Diencephalon (tissue), 2 donors: ENCODE measurements around a stretch of chr11.

DNA sequence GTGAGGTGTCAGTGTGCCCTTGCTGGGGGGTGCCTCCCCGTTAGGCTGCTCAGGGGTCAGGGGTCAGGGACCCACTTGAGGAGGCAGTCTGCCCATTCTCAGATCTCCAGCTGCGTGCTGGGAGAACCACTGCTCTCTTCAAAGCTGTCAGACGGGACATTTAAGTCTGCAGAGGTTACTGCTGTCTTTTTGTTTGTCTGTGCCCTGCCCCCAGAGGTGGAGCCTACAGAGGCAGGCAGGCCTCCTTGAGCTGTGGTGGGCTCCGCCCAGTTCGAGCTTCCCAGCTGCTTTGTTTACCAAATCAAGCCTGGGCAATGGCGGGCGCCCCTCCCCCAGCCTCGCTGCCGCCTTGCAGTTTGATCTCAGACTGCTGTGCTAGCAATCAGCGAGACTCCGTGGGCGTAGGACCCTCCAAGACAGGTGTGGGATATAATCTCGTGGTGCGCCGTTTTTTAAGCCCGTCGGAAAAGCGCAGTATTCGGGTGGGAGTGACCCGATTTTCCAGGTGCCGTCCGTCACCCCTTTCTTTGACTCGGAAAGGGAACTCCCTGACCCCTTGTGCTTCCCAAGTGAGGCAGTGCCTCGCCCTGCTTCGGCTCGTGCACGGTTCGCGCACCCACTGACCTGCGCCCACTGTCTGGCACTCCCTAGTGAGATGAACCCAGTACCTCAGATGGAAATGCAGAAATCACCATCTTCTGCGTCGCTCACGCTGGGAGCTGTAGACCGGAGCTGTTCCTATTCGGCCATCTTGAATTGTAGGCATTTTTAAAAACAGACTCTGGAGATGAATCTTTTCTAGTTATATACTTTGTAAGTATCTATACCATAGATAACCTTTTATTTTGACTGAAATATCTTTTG, 71.4 kb downstream of the EHF start:
- RAMPAGE, long total RNA, result no peak

- RAMPAGE, long total RNA, result no peak
Observed at GRCh38 chr11:34850408-34850892, 65.7 kb downstream of the APIP start.

- RAMPAGE, long total RNA, result no peak
Observed at GRCh38 chr11:34916973-34917488, 613 bp downstream of the PDHX start.

GRCh38 chr11:35077507-35078677, 61.1 kb upstream of the CD44 start:
- RAMPAGE, long total RNA, result no peak

GRCh38 chr11:35082077-35083109, 56.6 kb upstream of the CD44 start:
- RAMPAGE, long total RNA, result no peak

DNA sequence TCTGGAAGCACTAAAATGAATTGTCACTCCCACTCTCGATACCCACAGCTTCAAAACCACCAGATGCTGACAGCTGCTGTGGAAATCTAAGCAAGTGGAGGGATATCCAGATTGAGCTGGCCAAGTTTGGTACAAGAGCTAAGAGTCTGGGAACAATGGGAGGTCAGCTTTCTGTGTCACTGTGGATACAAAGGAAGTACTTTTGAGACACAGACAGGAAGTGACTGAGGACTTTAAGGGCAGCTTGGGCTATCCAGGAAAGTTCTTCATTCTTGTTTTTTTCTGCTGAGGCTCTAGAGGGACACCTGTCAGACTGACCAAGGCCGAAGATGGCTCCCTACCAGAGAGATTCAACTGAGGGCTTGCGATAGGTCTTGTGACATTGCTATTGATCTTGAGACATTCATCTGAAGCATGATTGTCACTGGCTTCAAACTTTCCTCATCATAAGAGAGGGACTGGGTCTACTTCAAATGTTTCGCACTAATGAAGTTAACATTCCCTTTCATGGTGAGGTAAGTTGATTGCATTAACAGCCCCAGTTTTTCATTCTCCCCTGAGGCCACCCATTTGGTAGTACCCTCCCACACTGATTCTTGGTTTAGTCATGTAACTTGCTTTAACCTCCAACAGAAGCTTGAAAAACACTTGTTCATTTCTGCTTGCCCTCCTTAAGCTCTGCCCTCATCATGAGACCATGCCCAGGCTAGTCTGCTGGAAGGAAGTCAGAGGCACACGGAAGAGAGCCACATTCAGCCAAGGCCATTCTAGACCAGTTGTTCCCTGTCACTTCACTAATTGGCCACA, 51.0 kb upstream of the CD44 start:
- RAMPAGE, long total RNA, result no peak

GRCh38 chr11:35162624-35163198, 23.7 kb downstream of the CD44 start:
- RAMPAGE, long total RNA, result no peak

DNA sequence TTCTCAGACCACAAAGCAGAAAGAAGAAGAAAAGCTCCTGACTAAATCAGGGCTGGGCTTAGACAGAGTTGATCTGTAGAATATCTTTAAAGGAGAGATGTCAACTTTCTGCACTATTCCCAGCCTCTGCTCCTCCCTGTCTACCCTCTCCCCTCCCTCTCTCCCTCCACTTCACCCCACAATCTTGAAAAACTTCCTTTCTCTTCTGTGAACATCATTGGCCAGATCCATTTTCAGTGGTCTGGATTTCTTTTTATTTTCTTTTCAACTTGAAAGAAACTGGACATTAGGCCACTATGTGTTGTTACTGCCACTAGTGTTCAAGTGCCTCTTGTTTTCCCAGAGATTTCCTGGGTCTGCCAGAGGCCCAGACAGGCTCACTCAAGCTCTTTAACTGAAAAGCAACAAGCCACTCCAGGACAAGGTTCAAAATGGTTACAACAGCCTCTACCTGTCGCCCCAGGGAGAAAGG, 92.0 kb downstream of the CD44 start:
- RAMPAGE, long total RNA, result no peak

GRCh38 chr11:35340085-35340581, 79.2 kb downstream of the SLC1A2 start:
- RAMPAGE, long total RNA, result no peak

DNA sequence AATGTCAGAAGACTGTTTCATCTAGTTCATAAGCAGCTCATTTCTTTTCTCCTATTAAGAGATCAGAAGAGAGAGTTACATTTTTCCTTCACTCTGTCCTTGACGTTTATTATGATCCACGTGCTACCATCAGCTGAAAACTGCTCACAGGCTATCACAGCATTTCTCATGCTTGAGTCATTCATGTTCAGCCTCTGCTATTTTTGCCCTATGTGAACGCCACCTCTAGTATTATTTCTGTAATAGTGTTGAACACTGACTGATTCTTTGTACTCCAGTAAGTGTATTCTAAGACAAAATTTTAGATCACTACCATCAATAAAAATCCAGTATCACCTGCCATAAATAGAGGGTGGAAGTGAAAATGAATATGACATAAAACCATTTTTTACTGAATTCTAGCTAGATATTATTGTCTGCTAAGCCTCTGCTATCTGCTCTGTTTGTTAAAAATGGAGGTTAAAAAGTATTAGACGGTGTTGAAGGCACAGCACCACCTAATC, 51.8 kb downstream of the SLC1A2 start:
- RAMPAGE, long total RNA, result no peak

DNA sequence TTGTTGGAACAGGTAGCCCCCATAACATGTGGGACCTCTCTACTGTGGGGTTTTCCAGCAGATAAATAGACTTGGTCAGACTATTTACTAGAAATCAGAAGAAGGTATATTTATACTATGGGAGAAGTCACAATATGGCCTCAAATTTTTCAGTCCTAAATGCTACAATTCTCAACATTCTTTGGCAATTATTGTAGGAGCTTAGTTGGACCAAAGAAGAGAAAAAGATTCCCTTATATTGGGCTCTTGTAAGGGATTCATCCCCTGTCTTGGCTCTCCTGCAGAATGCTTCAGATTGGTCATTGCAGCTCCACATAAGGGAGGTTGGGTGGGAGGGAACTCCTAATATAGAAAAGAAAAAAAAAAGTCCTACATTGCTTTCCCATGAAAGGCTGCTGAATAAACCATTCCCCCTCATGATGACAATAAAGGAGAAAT, 4.7 kb upstream of the SLC1A2 start:
- RAMPAGE, long total RNA, result no peak

- RAMPAGE, long total RNA, result no peak
Observed at GRCh38 chr11:35620001-35620688, 1.9 kb downstream of the FJX1 start.

GRCh38 chr11:35800959-35801420, 138.4 kb downstream of the TRIM44 start:
- RAMPAGE, long total RNA, result no peak

DNA sequence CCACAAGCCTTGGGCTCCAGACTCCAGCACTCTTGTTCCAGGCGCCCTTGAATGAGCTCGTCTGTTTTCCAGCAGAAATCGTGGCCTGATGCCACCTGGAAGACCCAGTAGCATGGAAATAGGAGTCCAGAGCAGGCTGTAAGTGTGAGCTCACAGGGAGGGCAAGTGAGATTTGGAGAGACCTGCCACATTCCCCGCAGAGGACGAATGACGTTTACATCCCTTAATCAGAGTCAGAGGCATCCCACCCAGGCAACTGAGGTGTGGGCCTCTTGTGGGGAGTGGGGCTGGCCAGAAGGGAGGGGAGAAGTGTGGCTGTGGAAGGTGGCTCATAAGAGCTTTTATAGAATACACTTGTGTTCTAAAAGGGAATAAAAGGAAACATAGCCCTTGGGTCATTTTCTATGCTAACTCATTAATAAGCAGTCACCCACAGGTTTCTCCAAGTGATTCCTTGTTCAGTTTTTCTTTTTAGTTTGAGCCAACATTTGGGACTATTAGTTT, 72.0 kb downstream of the LDLRAD3 start:
- RAMPAGE, long total RNA, result no peak

- RAMPAGE, long total RNA, result no peak
Observed at GRCh38 chr11:36110022-36110942, 166.4 kb downstream of the LDLRAD3 start.

GRCh38 chr11:36356125-36356383, 60.0 kb downstream of the PRR5L start:
- RAMPAGE, long total RNA, result no peak

GRCh38 chr11:36367697-36368368, 71.7 kb downstream of the PRR5L start:
- RAMPAGE, long total RNA, result no peak

DNA sequence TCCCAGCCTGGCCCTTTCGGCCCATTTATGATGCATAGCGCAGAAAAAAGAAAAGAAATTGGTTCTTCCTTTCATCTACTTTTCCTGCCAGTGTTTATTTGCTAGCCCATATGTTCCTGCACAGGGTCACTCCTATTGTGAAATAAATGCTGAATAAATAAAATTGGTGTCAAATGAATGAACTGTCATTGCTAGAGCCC, 91.9 kb downstream of the PRR5L start:
- RAMPAGE, long total RNA, result no peak

GRCh38 chr11:36463020-36463508, 47.0 kb downstream of the TRAF6 start:
- RAMPAGE, long total RNA, result no peak

DNA sequence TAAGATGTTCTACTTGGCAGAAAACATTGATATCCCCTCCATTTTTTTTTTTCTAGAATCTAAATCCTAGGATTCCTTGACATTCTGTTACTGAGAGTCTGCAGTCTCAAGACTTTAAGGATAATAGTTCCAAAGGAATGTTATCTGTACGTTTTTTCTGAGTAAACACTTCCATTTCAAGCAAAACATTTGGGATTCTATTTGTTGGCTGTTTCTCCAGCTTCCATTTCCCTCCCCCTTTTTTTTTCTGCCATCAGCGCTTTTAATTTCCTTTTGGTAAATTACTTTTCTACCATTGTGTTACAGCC, 402.1 kb upstream of the LRRC4C start:
- RAMPAGE, long total RNA, result no peak